Sternocleidomastoid (tissue), 1 donor: ENCODE measurements around the genes ANKRD60 and NPEPL1.

DNA sequence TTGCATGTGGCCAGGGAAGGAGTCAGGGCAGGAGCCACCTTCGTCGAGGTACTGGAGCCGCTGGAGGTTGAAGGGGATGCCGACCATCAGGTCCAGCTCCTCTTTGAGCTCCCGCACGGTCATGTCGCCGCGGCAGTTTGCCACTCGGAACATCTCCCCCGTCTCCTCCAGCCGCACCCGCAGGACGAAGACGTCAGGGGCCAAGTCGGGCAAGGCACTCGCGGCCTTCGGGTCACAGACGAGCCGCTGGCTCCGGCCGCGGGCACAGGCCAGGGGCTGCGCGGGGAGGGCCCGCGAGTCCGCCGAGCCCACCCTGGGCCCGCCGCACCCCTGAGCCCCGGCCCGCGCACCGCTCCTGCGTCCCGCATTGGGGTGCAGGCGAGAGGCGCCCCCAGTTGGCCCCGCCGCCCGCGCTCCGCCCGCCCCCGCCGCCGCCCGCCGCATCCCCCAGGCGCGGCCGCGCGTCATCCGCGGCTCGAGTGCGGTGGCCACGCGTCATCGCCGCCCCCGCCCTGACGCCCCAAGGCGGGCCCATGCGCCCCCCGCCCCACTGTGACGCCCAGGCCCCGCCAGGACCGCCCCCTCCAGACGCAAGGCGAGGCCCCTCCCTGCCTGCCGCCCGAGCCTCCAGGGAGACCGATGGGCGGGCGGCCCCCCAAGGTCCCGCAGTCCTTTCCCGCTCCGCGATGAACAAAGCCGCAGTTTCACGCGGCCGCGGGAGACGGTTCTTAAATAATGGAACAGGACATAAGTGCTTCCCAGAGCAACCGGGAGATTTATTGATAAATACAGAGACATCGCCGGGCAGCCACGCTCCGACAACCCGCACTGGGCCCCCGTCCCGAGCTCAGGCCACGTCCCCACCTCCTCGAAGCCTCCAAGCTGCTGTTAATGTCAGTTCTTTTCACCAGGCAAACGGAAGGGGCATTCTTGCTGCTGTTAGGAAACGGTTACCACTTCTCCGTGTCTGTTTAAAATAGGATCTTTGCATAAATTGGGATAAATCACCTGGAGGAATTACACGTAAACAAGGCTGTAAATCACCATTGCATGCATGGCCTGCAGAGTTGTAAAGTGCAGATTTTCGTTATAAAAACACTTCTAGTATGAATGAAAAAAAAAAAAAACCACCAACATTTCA, at the start of gene ANKRD60:
Gene ANKRD60 (minus strand): TSS at position 468 of the 1,141 bp plus-strand sequence.
- PRO-cap = no peak

DNA sequence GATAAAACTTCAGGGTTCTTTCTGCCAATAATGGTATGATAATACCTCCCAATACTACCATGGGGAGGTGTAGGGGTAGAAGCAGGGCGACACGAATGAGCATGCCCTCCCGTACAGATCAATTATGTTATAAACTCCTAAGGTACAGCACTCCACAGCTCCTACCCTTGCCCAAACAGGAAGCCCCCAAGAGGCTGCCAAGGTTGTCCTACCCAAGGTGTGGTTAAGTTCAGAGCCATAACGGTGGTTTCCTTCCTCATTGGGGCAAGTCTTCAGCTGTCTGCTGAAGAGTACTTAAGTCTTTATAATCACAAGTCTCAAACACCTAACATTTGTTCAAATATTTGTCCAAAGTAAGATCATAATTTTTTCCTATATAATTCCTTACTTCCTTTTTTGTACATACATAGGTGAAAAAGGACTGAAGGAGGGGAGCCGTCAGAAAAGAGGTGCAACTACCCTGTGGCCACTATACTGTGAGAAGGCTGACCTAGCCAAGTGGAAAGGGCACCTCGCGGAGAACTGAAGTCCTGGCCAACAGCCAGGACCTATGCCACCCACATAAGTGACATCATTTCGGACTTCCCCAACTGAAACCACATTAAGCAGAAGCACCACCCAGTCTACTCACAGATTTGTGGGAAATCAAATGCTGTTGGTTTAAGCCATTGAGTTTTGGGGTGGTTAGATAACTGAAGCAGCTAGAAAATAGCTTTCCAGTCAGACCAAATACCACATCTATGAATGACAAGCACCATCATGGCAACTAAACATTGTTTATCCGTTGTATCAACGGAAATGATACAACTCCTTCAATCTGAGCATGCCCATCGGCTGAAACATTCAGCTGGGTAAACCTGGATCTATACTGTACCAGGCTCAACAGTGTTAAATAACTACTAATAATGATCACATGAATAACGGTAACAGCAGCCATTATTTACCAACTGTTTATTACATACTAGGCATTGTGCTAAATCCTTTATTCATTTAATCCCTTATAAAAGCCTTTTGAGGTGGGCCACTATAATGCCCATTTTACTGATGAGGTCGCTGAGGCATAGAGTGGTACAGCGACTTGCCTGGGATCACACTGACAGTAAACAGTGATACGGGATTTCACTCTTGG, 2.8 kb upstream of the RAB22A start:
- PRO-cap = no peak

DNA sequence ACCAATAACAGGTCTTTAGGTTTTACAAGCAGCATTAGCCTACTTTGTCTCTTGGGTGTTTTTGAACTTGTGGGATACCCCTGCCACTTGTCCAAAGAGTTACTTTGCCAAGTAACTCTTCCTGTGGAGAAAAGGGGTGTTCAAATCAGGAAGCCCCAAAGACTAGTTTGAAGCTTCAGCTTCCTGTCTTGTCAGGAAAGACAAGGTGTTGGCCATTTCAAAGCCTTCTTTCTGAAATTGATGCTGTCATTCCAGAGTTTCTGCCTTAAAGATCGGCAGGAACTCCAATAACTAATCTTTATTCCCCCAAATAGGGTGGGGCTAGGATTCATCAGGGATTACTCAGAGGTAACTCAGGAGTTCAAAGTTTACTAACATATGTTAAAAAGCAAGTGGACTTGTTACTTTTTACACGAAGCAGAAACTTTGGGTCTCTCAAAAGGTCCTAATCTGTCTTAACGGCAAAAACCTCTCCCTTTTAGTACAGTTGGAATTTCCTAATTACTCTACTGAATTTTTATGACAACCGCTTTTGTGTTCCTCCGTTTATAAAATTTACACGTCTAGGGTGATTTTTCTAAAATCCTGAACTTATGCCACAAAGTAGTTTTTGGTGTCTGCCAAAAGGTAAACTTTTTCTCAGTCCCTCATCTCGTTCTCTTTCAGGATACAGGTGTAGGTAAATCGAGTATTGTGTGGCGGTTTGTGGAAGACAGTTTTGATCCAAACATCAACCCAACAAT, 1.0 kb downstream of the RAB22A start:
- PRO-cap = no peak

DNA sequence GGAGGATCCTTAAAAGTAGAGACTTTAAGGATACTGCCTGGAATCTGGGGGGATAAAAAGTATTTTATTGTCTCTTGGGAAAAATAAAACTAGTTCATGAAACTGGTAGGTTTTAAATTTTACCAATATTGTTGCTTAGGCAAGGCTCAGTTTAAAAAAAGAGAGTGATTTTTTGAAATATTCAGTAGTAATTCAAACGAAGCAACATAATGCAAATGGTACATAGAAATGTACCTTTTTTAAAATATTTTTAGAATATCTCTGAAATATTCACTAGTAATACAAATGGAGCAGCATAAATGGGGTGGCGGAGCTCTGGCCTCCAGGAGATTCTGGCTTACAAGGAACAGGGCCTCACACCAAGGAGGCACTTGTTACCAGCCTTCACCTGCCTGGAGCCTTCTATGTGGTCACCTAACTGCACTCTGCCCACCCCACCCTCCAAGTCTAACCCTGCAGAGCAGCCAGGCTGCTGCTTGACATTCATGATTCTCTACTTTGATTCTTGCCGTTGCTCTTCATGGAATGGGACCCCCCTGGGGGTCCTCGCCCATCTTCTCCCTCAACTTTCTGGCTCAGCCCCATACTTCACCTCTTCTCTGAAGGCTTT, 27.0 kb downstream of the RAB22A start:
- PRO-cap = no peak

DNA sequence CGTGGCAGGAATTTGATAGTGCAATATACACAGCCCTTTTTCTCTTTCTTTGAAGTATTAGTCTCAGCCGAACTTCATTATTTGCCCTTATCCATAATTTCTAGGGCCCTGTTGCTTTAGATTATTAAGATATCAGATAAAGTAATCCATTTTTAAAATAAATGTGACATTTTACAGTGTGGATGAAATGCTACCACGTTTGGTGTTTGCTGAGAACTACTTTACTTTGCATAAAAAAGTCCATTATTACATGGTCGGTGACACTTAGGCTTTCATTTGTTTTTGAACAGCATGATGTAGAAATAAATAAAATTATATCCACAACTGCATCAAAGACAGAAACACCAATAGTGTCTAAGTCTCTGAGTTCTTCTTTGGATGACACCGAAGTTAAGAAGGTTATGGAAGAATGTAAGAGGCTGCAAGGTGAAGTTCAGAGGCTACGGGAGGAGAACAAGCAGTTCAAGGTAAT, 51.6 kb downstream of the VAPB start:
- PRO-cap = no peak

DNA sequence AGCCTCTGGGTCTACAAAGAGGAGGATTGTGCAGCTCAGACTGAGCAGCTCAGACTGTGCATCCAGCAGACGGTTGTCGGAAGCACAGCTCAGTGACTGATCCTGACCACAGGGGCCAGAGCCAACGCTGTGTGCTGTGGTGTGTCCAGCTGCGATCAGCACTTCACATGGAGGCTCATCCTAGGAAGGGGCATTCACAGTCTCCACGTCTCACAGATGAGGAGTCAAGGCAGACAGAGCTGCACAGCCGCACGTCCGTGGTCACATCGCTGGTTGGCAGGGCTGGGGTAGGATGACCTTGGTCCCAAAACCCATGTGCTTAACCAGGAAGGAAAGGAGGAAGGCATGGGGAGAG, 28.3 kb upstream of the STX16 start:
- PRO-cap = no peak

DNA sequence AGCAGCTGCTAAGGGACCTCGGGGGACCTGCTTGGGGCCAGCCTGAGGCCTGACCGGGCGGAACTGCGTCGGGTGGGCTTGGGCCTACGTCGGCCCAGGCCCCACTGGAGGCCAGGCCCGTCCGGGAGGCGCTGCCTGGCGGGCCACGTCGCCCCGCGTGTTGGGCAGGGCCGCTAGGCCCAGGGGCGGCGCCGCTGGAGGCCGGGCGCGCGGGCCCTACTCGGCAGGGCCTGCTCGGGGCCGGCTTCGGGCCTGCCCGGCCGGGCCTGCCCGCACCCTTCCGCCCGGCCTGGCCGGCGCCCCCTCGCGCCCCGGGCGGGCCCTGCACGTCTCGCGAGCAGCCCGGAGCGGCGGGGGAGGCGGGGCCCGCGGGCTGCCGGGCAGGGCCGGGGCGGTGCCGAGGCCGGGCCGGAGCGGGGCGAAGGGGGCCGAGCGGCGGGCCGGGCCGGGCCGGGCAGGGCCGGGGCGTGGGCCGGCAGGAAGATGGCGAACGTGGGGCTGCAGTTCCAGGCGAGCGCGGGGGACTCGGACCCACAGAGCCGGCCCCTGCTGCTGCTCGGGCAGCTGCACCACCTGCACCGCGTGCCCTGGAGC, at the start of gene NPEPL1:
Gene NPEPL1 (plus strand): TSS at position 383 of the 594 bp plus-strand sequence.
- PRO-cap = bidirectional peak, plus-strand start at position 457 of the sequence, minus-strand start at position 248 of the sequence

DNA sequence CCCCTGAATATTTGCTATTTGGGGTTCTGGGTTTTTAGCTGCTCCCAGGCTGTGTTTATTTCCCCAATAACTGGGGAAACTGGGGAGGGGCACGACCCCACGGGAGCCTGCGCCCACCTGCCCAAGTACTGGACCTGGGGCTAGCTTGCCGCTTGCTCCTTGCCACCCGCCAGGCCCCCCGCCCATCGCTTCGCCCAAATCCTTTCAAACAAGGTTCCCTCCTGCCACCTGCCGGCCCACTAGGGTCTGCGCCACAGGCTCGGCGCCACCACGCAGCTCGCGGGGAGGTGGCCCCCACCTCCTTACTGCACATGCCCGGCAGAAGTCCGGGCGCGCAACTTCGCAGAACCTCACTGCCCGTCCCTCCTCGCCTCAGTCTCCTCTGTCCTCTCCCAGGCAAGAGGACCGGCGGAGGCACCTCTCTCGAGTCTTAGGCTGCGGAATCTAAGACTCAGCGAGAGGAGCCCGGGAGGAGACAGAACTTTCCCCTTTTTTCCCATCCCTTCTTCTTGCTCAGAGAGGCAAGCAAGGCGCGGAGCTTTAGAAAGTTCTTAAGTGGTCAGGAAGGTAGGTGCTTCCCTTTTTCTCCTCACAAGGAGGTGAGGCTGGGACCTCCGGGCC, 51.7 kb upstream of the GNAS start:
- PRO-cap = no peak

- PRO-cap = no peak
Observed at GRCh38 chr20:58877157-58878085, 13.8 kb upstream of the GNAS start.

DNA sequence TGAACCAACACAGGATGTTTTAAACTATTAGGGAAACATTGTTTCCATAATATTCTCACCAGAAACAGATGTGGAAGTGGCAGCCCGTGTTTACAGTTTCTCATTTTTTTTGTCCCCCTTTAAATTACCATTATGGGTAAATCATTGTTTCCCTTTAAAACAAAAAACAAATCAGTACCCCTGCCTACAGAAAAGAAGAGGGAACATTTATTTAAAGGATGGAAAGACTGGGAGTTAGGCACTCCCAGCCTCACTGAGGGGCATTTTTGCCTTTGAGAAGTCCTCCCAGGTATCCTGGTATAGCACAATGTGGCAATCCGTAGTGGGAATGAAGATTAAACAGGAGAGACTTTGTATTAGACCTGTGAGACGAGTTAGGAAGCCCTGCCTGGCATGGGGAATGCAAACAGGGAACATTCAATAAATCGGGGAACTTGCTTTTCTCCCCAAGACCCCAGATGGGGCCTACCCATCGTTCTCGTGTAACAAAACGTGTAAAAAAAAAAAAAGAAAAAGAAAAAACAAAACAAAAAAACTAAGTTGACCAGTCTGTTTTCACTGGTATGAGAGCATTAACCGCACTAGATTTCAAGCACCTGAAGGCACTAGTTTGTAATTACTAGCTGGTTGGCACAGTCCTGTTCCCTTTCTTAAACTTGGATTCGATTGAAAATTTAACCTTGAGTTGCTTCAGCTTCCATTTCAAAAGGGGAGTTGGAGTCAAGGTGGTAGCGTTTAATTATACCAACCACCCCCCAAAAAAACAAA, 5.1 kb downstream of the GNAS start:
- PRO-cap = no peak

GRCh38 chr20:58903284-58903997, 12.2 kb downstream of the GNAS start:
- PRO-cap = no peak

GRCh38 chr20:59027325-59028422, 4.5 kb downstream of the ATP5F1E start:
- PRO-cap = no peak

- PRO-cap = unidirectional peak, plus-strand start at chr20:59043967
Observed at GRCh38 chr20:59043761-59044262, 1.2 kb upstream of the PRELID3B start.

DNA sequence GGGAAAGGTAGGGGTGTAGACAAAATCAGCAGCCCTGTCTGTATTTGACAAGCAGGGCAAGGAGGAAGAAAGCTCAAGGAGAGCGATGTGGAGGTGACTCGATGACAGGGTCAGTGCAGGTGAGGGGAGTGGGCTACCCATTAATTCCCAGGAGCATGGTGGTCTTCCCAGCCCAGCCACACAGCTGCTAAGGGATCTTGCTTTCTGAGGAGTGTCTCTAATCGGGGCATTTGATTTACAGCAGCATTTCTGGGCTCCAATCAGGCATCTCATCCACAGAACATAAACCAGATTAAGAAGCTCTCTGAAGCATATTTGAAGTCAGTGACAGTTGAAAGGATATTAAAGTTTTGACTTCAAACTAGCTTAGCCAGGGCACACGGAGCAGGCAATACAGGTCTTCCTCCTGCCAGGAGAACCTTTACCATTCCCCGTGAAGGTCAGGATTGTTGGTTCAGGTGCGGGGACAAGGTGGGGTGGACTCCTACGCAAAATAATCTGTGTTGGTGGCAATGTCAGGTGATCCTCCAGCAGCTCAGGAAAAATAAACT, 39.9 kb upstream of the ZNF831 start:
- PRO-cap = no peak

- PRO-cap = no peak
Observed at GRCh38 chr20:59160745-59160976, 3.0 kb upstream of the ZNF831 start.

DNA sequence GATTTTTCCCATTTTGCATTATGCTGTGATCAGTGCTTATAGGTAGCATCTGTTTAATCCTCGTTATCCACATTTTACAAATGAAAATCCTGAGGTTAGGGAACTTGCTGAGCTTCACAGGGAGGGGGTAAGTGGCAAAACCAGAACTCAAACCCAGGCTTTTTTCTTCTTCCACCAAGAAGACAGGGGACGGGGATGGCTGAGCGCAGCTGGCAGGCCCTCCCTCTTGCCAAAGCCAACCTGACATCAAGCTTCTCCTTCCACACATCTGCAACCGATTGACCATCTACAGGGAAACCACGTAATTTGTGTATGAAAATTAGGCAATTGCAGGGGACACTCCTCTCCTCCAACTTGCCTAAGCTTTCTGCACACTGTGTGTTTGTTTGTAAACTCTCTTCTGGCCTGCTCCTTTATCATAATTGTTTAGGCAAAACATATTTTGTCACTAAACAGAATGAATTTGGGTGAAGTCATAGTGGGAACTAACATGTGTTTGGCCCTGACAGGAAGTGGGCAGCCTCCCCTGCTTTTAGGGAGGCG, 18.8 kb downstream of the ZNF831 start:
- PRO-cap = no peak

DNA sequence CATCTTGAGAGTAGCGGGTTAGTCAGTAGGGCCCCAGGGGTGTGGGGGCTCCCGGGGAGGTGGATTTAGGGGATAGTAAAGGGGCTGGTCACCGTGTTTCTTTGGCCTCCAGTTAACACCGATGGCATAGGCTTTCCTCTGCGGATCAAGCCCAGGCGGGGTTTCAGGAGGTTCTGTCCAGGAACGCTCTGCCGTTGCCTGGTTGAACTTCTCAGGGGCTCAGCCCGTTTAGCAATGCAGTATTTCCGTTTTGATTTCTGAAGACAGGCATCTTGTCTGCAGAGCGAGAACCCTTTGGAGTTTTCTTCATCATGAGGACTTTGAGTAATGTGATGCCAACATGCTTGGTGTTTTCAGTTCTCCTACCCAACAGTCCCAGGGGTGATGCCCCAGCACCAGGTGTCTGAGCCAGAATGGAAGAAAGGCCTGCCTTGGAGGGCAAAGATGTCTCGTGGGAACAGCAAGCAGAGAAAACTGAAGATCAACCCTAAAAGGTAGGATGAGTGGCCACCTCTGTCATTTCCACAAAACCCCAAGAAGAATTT, 32.0 kb downstream of the ZNF831 start:
- PRO-cap = no peak

DNA sequence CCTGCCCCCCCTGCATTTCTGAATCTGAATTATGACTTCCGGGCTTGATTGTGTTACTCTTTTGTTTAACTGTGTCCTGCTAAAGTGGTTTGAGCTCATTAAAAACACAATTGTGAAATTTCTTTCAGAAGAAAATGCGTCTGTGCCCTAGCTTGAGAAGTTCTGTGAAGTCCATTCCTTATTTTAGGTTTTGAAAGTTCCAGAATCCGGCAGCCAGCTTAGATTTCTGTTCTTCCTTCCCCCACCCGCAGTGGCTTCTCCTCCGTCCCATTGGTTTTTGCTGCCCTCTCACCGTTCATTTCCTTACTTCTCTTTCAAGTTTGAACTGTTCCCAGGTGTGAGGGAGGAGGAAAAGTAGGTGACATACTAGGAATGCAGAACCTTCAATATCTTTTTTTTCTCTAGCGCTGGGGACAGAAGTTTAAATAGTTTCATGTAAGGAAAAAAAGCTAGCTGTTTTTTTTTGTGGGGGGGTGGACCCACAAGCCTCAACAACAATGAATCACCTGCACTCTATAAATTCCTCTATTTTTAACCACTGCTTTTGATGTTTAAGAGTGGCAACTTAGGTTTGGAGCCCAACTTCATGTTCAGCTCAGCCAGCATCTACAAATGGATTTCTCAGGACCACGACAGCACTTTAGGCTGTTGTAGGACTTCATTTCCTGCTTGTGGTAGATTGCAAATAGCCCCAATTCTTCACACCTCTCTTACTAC, 7.2 kb upstream of the EDN3 start:
- PRO-cap = no peak

- PRO-cap = no peak
Observed at GRCh38 chr20:59299825-59300178, 609 bp upstream of the EDN3 start.

DNA sequence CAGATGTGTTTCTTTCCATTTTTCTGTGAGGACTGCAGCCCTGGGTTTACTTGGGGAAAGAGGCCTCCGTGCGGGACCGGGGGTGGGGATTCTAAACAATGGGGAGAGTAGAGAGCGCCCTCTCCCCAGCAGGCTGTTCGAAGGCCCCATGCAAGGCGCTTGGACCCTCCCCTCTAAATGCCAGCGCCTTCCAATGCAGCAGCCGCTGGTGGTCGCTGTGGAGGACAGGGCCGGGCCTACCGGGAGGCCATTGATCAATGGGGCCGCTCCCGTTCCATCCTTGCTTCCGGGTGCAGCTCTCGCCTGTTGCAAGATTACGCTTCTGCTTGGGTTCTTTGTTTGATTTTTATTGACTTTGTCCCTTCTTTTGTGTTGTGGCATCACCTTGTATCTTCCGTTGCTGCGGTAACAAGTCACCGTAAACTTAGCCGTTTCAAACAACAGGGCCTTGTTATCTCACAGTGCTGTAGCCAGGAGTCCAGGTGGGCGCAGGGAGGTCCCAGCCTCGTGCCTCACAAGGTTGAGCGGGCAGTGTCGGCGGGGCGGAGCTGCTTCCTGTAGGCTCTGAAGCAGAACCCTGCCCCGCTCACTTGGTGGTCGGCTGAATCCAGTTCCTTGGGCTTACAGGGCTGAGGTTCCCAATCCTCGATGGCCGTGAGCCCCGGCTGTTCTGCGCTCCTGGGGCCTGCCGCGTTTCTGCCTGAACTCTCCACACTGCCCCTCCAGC, 134.6 kb upstream of the PHACTR3 start:
- PRO-cap = no peak